Subcutaneous preadipocyte (primary cell): ENCODE results near the genes OR6C76 and OR6C4.

GRCh38 chr12:54014388-54015116, 5.8 kb downstream of the HOXC8 start:
- CAGE, long polyA plus RNA = no peak

DNA sequence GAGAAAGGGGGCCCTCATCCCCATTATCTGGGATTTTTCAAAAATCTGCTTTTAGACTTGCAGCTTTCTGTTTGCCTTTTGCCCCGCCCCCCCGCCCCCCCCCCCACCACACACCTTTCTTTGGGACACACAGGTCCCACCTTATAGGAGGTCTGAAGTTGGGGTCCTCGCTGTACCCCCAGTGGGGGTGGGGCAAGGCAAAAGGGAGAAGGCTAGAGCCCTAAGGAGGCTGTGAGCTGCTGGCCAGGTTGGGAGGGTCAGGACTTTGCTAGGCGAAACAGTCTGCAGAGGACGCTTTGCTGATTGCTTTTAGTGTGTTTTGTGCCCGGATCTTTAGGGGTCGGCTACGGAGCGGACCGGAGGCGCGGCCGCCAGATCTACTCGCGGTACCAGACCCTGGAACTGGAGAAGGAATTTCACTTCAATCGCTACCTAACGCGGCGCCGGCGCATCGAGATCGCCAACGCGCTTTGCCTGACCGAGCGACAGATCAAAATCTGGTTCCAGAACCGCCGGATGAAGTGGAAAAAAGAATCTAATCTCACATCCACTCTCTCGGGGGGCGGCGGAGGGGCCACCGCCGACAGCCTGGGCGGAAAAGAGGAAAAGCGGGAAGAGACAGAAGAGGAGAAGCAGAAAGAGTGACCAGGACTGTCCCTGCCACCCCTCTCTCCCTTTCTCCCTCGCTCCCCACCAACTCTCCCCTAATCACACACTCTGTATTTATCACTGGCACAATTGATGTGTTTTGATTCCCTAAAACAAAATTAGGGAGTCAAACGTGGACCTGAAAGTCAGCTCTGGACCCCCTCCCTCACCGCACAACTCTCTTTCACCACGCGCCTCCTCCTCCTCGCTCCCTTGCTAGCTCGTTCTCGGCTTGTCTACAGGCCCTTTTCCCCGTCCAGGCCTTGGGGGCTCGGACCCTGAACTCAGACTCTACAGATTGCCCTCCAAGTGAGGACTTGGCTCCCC, 1.4 kb downstream of the HOXC6 start:
- CAGE, long polyA plus RNA = no peak

DNA sequence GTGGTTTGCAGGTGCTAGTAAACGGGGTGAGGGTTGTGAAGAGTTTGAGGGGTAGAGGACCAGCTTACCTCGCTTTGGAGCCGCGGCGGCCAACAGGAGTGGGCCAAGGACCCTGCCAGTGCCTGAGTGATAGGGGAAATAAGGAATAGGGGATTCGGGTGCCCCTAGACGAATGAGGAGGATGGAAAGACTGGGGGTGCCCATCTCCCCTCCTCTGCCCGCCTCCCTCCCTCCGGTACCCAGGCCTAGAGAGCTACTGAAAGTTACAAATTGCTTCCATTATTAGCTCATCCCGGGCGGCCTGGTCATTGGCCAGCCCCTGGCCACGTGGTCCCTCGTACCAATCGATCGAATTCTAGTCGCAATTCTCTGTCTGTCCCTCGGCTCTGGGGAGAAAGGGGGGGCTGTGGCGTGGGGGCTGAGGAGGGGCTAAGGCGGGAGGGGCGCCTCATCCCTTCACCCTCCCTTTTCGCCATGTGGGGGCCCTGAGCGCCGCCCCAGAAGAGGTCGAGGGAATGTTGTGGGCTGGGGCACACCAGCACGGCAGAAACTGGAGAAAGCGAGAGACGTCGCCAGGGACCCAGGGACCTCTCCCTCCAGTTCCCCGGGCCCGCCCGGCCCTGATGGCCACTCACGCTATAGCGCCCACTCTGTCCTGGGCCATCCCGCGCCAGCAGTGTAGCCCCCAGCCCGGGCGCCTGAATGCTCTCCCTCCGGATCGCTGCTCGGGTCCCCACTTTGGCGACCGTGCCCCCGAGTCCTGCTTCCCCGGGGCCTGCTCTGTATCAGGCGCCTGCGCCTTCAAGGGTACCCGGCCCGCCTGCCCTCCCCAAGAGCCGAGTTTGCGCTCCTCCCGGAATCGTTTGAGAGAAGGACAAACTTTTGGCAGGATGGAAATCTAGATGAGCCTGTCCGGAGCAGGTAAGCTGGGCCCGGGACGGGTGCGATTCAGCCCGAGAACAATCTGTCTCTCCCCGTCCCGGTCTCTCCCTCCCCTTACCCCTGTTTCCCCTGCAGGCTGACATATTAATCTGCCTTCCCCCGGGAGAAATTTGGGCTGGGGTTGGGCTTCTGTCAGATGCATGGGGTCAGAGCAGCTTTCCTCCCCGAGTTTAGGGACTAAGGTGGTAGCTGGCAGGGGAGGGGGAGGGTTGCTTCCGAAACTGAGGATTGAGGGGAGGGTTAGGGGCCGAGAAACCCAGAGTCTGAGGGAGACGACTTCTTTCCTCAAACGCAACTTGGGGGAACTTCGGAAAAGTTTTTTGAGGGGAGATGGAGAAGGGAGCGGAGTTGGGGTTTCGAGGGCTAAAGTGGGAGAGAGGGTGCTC, 62.6 kb downstream of the SMUG1 start:
- CAGE, long polyA plus RNA = start-site peak on the plus strand centred at position 471 of the sequence, 257 bp wide, 823 and 155 reads in 2 replicates

GRCh38 chr12:54233412-54234128, 44.8 kb upstream of the SMUG1 start:
- CAGE, long polyA plus RNA = no peak

GRCh38 chr12:54262406-54263060, 17.4 kb downstream of the CBX5 start:
- CAGE, long polyA plus RNA = no peak

DNA sequence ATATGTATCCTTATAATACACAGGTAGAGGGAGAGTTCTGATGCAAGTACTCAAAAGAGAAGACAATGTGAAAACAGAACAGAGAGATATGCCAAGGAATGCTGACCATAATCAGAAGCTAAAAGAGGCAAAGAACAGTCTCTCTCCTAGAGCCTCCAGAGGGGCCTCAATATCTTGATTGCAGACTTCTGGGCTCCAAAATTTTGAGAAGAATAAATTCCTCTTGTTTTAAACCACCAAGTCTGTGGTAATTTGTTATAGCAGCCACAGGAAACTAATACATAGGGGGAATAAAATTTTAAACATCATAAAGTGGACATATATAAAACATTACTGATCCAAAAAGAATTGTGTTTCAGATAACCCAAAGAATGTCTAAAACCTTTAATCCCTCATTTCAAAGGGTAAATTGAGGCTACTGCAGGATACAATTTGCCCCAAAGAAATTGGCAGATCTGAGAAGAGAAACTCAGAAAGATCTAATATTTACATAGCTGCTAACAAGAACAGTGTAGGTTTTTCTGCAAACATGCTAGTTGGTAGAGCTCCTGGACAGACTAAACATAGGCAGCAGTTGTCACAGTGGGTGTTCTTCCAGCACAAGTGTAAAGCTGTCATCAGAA, 6.2 kb downstream of the CBX5 start:
- CAGE, long polyA plus RNA = no peak

GRCh38 chr12:54283442-54284606, 3.3 kb downstream of the HNRNPA1 start:
- CAGE, long polyA plus RNA = no peak

DNA sequence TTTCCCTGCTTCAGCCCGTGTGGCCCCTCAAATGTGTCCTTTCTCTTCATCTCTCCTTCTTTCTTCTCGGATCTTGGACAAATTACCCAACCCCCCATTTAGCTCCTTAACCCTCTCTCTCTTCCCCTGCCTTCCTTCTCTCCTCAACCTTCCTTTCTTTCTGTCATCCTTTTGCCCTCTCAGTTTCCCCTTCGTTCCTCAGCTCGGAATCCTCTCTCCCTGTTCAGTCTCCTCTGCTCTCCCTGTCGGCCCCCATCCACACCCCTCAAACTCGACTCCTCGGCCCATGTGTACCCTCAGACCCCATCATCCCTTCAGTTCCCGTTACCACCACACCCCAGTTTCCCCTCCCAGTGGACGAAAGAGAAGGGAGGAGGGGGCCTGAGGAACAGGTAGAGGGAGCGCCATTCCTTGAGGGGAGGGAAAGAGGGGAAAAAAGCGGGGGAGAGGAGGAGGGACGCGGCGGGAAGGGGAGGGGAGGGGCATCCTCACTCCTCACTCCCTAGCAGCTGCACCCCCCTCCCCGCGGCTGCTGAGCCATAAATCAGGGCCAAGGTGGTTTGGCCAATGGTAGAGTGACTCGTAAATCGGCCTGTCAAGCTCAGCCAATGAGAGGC, 5.5 kb downstream of the GPR84 start:
- CAGE, long polyA plus RNA = no peak

DNA sequence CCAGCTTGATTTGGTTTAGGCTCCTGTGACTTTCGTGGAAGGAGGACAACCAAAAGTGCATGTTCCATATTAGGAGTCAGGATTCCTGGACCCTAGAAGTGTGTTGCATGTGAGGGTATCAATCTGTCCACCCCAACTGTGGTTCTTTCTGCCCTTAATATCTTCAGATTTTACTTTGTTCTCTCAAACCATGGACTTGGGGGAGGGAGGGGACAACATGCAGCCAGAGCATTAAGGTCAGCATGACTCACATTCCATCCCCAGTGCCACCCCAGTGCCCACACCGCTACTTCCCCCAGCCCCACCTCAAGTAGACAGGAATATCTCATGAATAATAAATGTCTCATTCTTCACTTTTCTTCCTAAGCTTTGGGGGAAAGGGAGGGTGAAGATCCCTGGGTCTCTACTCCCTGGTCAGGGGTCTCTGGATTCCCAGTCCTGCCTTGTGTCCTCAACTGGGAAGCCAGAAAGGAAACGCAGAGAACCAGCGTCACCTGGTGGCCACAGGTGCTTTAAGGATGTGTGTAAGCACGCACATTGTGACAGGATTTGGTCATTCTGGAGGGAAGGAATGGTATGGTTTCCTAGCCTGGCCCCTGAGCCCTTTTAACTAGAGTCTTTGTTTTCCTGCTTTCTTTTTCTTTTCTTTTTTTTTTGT, 3.6 kb downstream of the GPR84 start:
- CAGE, long polyA plus RNA = no peak

DNA sequence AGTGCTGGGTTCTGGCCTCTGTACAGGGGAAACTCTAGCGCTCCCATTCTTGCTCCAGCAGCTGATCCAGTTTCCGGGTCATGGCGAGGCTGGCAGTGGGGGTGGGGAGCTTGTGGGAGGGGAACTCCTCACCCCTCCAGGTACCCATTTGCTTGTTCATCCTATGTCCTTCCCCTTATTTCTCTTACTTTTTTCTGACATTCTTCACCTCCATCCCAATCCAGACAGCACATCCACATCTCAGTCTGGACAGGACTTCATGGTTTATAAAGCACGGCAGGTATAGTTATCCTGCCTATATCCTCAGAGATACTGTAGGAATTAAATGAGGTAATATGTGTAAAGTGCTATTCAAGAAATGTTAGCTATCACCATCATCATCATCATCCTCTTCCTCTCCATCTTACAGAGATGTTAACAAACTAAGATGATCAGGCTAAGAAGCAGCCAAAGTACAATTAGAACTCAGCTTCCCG, 8.0 kb upstream of the GPR84 start:
- CAGE, long polyA plus RNA = no peak

- CAGE, long polyA plus RNA = no peak
Observed at GRCh38 chr12:54375174-54375605, 9.3 kb downstream of the ZNF385A start.

- CAGE, long polyA plus RNA = no peak
Observed at GRCh38 chr12:54379608-54380124, 4.9 kb downstream of the ZNF385A start.

DNA sequence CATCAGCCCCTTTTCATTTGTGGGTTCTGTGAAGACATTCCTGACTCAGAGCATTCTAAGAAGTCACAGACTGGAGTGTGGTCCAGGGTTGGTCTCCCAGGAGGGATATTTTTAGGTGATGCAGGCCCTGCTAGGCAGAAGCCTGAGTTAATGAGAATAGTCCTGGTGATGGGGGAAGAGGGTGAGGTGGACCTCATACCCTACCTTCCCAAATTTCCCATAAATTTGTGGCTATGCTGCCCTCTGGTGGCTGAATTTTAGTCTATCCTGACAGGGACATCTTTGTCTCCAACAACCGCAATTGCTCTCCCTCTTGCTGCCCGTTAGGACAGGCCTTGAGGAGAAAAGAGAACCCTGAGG, 9.6 kb upstream of the ZNF385A start:
- CAGE, long polyA plus RNA = no peak

GRCh38 chr12:54400659-54401303, 16.2 kb upstream of the ZNF385A start:
- CAGE, long polyA plus RNA = no peak

DNA sequence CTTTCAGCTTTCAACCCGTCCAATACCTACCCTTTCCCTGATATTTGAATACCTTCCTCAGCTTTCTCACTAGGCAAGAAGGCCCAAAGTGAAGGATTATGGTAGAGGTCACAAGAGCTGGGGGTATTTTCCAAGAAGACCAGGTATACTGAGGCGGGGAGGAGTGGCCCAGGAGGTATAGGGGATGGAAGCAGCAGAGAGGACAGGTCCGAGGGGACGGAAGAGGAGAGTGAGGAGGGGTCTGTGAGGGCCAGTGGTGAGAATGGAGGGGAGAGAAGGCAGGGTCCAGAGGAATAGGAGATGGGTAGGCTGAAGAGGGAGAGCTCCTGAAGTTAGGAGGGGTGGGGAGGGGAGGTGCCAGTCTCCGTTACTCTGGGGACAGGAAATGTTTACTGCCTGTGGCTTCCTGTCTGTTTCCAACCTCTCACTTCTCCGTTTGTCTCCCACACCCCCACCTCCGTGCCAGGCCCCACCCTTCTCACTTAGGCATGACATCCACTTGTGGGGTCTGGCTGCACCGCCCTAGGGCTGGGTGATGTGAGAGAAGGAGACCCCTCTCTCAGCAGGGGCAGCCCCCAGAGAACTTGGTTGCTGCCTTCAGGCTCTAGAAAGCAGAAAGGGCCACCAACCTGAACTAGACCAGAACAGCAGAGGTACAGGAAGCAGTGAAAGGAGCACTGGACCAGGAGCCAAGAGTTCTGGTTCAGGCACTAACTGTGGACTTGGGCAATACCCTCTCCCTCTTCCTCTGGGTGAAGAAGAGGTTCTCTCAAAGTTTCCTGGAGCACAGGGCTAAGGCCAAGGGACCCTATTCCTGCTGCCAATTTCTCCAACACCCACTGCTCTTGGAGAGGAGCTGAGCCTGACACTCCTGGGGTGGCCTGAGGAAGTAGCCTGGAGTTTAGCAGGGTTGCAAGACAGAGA, 5.7 kb downstream of the ITGA5 start:
- CAGE, long polyA plus RNA = no peak

GRCh38 chr12:54416355-54417810, 2.2 kb downstream of the ITGA5 start:
- CAGE, long polyA plus RNA = no peak

GRCh38 chr12:54435431-54436016, 16.5 kb upstream of the ITGA5 start:
- CAGE, long polyA plus RNA = no peak

DNA sequence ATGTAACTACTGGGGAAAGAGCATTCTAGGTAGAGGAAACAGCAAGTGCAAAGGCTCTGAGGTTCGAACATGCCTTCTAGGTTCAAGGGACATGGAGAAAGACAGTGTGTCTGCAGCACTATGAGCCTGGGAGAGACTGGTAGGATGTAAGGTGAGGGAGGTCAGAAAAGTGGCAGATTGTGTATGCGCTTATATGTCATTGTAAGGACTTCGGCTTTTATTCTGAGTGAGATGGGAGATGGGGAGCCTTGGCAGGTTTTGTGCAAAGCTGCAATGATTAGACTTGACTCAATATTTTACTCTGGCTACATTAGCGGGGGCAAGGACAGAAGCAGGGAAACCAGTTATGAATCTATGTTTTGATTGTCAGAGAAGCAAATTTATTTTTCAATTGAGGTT, 24.5 kb upstream of the PDE1B start:
- CAGE, long polyA plus RNA = no peak

- CAGE, long polyA plus RNA = no peak
Observed at GRCh38 chr12:55425838-55426484, at the start of gene OR6C76. OR6C76 (plus strand) TSS chr12:55426254.

DNA sequence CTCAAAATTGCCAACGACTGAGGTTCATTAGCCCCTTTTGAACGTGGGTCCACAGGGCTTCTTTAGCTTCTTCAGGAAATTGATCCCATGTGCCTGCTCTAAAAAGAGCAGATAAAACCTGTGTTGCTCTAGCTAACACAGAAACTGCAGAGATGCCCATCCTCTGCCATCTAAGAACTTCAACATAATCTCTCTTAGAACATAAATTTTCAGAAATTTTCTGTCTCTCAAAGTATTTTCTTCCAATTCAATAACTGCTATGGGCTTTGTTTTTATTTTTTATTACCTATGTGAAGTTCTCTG, at the start of gene OR6C4:
Gene OR6C4 (plus strand): TSS at position 151 of the 303 bp plus-strand sequence.
- CAGE, long polyA plus RNA = no peak